Keratinocyte (primary cell): ENCODE measurements around the gene LONRF2.

CAGE:
- cytosol, long polyA minus RNA = no peak
- cytosol, long polyA plus RNA = no peak
- long polyA plus RNA = no peak
- nucleus, long polyA minus RNA = no peak
- nucleus, long polyA plus RNA = no peak
These were observed 203.4 kb downstream of the AFF3 start for GRCh38 chr2:99938937-99939495.

GRCh38 chr2:99940925-99941541 is 201.4 kb downstream of the AFF3 start:
CAGE:
- cytosol, long polyA minus RNA = no peak
- cytosol, long polyA plus RNA = no peak
- long polyA plus RNA = no peak
- nucleus, long polyA minus RNA = no peak
- nucleus, long polyA plus RNA = no peak

DNA sequence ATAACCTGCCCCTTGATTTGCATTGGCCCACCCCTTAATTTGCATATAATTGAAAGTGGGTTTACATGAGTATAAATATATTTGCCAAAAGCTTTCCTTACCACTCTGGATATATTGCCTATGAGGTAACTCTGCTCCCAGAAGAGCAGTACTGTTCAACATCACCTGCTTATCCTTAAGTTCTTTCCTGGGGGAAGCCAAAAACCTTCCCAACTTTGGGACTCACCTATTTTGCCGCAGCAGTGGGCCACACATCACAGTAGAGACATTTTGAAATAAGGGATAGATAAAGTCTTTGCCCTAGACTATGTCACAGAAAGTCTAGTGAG is 36.0 kb upstream of the AFF3 start:
CAGE:
- cytosol, long polyA minus RNA = no peak
- cytosol, long polyA plus RNA = no peak
- long polyA plus RNA = no peak
- nucleus, long polyA minus RNA = no peak
- nucleus, long polyA plus RNA = no peak

CAGE:
- cytosol, long polyA minus RNA = no peak
- cytosol, long polyA plus RNA = no peak
- long polyA plus RNA = no peak
- nucleus, long polyA minus RNA = no peak
- nucleus, long polyA plus RNA = no peak
These were observed 79.1 kb downstream of the LONRF2 start for GRCh38 chr2:100243309-100243509.

GRCh38 chr2:100261979-100262444 is 60.3 kb downstream of the LONRF2 start:
CAGE:
- cytosol, long polyA minus RNA = no peak
- cytosol, long polyA plus RNA = no peak
- long polyA plus RNA = no peak
- nucleus, long polyA minus RNA = no peak
- nucleus, long polyA plus RNA = no peak

DNA sequence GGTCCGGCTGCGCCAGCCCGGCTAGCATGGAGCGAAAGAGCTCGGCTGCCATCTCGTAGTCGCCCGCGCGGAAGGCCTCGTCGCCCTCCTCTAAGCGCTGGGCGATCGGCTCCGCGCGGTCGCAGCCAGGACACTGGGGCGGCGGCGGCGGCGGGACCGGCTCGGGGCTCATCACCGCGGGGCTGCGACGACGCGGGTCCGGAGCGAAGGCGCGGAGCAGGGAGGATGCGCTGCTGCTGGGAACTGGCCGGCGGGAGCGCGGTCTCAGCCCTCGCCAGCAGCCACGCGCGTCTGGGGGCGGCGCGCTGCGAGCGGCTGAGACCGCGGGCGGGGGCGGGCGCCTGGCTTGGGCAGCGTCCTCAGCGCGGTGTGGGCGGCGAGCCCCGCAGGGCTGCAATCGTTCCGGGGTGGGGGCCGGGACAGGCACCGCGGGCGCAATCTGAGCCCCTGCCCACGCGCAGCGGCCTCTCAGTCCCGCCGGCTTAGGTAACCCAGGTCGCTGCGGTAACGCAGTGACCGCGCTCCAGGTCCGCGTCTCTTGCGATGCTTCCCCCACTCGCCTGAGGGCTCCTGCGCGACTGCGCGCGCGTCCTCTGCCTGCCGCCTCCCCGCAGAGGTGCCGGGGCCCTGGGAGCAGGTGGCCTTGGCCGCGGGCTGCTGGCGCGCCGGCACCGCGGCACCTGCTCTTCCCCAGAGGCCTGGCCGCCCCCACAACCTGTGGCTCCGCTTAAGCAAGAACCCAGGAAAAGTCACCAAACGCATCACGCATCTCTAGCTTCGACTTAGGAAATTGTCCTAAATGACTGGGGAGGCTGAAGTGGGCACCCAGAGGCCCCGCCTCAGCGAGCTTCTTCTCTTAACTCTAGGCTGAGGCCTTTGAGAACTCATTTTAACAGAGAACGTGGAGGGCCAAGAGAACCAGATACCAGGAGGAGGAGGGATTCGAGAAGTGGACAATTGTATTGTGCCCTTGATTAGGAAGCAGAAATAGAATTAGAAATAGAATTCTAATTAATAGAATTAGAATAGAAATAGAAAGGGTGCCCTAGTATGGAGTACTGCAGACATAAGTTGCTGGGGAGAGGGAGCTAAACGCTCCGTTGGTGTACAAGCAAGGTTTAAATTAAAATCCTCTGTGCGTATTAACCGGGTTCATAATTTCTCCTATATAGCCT is at the start of gene LONRF2:
TSS of gene LONRF2 (minus strand) at position 580 of the 1,175 bp plus-strand sequence.
CAGE:
- cytosol, long polyA minus RNA = no peak
- cytosol, long polyA plus RNA = no peak
- long polyA plus RNA = no peak
- nucleus, long polyA minus RNA = no peak
- nucleus, long polyA plus RNA = no peak

DNA sequence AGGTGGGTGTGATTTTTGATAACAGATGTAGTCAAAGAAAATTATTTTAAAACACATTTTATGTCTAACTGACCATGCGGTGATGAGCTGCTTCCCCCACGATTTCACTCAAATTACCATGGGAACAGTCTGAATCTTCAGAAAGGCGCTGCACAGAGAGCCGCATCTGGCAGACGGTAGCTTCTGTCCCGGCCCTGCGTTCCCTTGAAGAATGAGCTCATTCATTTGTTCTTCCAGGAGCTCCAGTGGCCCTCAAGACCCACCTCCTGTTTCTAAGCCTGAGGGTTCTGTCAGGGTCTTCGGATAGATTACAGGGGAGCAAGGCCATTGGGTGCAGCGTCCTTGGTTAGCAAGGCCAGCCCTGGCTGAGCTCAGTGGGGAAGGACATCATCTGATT is 111.8 kb downstream of the PDCL3 start:
CAGE:
- cytosol, long polyA minus RNA = no peak
- cytosol, long polyA plus RNA = no peak
- long polyA plus RNA = no peak
- nucleus, long polyA minus RNA = no peak
- nucleus, long polyA plus RNA = no peak

DNA sequence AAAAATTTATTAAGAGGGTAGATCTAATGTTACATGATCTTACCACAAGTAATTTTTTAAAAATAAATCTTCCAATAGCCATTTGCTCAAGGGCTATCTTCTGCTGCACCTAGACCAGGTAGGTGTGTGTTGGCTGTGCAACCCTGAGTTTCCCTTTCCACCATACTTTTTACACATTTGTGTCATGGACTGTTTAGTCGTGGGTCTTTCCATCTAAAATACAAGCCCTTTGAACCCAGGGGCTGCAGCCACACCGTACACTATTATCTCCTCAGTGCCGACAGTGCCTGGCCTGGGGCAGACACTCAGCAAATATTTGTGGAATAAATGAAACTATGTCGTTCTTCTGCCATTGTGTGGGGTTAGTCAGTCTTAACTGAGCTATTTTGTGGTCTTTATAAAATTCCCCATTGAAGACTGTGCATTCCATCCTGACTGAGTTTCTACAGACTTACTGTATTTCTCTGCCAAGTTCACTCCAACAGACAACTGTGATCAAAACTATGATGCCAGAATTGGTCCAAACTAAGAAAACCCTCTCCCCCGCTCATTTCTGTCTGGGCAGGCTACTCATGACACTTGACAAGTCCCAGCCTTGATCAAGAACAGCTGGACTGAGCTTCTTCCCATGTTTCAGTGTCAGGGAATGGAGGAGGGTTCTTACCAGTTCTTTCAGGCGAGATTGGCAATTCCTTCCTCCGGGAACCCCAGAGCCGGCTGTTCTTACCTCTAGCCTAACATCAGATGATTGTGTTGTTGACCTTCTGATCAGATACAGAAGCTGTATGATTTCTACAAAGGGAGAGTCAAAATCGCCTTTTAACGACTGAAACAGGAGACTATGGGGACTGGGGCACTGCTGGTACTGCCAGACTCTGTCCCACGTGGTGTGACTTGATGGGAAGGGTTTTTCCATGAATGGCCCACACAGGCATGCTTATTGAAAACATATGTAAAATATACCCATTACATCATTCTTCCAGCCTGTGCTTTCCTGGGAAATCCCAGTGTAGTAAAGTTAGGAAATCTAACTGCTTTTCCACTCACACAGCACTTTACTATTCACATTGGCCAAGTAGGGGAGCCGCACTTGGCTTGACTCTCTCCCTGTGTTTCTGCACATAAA is 77.4 kb upstream of the NPAS2 start:
CAGE:
- cytosol, long polyA minus RNA = no peak
- cytosol, long polyA plus RNA = no peak
- long polyA plus RNA = no peak
- nucleus, long polyA minus RNA = no peak
- nucleus, long polyA plus RNA = no peak

GRCh38 chr2:100818922-100819814 is 771 bp upstream of the NPAS2 start:
CAGE:
- cytosol, long polyA minus RNA = no peak
- cytosol, long polyA plus RNA = no peak
- long polyA plus RNA = no peak
- nucleus, long polyA minus RNA = no peak
- nucleus, long polyA plus RNA = no peak

DNA sequence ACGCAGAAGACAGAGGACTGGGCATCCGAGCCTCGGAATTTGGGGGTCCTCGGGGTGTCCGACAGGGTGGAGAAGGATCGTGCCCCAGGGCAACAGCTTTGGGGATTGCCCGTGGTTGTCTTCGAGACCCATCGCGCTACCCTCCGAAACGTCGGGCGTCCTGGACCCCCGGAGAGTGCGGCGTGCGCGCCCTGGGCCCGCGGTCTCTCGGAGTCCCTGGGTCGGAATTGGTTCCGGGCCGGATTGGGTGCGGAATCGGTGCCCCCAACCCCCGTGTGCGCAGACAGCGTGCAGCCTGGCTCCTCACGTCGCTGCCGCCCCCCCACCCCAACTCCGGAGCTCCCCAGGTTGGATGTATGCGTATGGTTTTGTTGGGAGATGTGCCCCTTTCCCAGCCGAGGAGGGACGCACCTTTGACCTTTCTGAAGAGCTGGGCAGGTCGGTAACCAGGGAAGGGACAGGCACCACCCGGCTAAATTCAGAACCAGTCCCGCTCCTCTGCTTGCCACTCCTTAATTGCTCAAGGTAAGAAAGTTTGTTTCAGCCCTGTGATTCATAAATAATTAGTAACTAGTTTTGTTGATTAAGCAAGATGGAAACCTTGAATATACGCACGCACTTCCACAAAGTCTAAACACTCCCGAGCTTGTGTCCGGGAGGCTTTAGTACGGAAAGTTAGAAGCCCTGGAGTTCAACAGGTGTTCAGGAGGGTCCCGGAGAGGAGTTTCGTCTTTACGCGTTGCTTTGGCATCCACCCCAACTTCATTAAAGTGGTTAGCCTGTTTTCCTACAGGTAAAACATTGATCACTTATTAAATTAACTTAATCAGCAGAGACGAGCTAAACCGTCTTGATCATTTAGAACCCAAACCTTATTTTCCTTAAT is 979 bp downstream of the NPAS2 start:
CAGE:
- cytosol, long polyA minus RNA = no peak
- cytosol, long polyA plus RNA = no peak
- long polyA plus RNA = no peak
- nucleus, long polyA minus RNA = no peak
- nucleus, long polyA plus RNA = no peak

CAGE:
- cytosol, long polyA minus RNA = no peak
- cytosol, long polyA plus RNA = no peak
- long polyA plus RNA = no peak
- nucleus, long polyA minus RNA = no peak
- nucleus, long polyA plus RNA = no peak
These were observed 33.5 kb downstream of the NPAS2 start for GRCh38 chr2:100853264-100854091.

GRCh38 chr2:100876512-100876940 is 56.6 kb downstream of the NPAS2 start:
CAGE:
- cytosol, long polyA minus RNA = no peak
- cytosol, long polyA plus RNA = no peak
- long polyA plus RNA = no peak
- nucleus, long polyA minus RNA = no peak
- nucleus, long polyA plus RNA = no peak

DNA sequence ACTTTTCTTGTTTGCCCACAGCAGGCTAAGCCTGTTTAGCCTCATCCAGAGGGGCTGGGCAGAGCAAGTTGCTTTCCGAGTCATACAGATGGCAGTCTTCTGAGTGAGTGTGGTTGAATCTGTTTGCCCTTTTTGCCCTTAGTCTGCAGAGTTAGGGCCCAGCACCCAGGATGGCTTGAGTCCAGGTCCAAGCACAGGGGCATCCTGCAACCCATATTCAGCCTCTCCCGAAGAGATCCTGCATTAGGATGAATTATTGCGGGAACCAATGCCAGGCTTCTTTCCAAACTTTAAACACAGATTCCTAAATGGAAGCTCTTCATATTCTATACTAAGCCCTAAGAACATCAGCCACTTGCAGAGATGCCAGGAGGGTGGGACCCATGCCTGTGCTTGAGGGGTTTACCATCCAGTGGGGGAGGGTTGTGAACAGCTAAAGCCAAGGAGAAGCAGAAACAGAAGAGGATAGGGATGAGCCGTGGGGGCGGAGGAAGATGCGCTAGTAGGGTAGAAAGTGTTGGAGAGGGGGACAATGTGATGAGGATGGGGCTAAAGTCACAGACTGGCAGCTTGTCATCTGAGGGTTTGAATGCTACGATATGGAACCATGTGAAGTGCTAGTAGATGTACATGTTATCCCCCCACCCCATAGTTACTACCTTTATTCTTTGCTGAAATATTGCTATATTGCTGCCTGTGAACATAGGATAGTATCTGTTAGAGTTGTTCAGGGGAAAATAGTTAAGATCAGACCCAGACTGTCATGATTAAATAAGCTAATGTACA is 68.2 kb downstream of the NPAS2 start:
CAGE:
- cytosol, long polyA minus RNA = no peak
- cytosol, long polyA plus RNA = no peak
- long polyA plus RNA = no peak
- nucleus, long polyA minus RNA = no peak
- nucleus, long polyA plus RNA = no peak

DNA sequence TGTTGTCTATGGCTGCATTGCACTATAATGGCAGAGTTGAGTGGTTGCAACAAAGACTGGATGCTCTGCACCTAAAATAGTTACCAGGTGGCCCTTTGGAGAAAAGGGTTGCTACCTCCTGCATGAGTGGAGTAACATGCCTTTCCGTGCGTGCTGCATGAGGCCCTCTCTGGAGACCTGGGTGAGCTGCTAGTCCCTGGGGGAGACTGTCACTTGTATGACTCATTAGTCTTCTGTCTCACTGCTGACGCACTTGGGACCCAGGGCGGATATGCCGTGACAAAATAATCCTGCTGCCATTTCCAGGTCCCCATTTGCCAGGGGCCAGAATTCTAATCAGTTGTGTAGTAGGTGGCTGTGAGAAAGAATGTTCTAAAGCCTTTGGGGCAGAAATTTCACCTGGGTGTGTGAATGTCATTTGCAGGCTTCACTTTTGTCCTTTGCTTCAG is 73.9 kb downstream of the NPAS2 start:
CAGE:
- cytosol, long polyA minus RNA = no peak
- cytosol, long polyA plus RNA = no peak
- long polyA plus RNA = no peak
- nucleus, long polyA minus RNA = no peak
- nucleus, long polyA plus RNA = no peak

DNA sequence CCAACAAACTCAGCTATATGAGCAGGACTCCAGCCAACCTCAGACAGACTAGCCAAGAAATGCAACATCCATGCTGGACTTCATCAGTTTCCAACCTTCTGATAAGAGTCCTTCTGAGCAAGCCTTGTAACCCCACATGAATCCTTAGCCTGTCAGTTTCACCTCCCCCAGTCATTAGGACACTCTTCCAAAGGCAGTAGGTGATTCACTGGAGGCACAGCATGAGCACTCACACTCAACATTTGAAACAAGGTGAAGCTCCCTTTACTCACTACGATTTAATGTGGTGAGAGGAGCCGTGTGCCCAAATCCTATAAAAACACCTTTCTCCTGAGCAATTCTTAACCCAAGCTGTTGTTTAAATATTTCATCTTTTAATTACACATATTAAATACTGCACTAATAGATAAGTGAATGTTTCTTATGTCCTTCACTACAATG is 5.7 kb downstream of the TBC1D8 start:
CAGE:
- cytosol, long polyA minus RNA = no peak
- cytosol, long polyA plus RNA = no peak
- long polyA plus RNA = no peak
- nucleus, long polyA minus RNA = no peak
- nucleus, long polyA plus RNA = no peak

DNA sequence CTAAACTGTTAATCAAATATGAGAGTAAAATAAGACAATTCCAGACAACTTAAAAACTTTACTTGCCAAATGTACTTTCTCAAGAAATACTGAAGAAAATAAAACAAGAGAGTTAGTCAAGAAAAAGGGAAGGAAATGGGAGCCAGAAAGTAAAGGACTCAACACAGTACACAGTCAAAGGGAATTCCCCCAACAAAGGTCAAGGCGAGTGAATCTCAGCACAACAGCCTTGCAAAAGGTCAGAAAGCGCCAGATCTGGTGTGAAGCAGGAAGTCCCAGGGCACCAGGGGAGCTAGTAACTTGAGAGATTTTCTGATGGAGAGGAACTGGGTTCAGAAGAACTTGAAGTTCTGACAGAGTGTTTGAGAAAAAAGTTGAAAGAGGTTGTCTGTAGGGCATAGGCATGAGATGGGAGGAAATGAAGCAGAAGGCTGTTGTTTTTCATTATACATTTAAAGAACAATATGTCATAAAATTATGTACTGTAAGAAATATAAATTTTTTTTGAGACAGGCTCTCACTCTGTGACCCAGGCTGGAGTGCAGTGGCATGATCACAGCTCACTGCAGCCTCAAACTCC is 22.7 kb upstream of the TBC1D8 start:
CAGE:
- cytosol, long polyA minus RNA = no peak
- cytosol, long polyA plus RNA = no peak
- long polyA plus RNA = no peak
- nucleus, long polyA minus RNA = no peak
- nucleus, long polyA plus RNA = no peak

GRCh38 chr2:101180057-101180468 is 28.9 kb upstream of the TBC1D8 start:
CAGE:
- cytosol, long polyA minus RNA = no peak
- cytosol, long polyA plus RNA = no peak
- long polyA plus RNA = no peak
- nucleus, long polyA minus RNA = no peak
- nucleus, long polyA plus RNA = no peak

CAGE:
- cytosol, long polyA minus RNA = no peak
- cytosol, long polyA plus RNA = no peak
- long polyA plus RNA = no peak
- nucleus, long polyA minus RNA = no peak
- nucleus, long polyA plus RNA = no peak
These were observed 7.9 kb upstream of the CNOT11 start for GRCh38 chr2:101244703-101245318.

DNA sequence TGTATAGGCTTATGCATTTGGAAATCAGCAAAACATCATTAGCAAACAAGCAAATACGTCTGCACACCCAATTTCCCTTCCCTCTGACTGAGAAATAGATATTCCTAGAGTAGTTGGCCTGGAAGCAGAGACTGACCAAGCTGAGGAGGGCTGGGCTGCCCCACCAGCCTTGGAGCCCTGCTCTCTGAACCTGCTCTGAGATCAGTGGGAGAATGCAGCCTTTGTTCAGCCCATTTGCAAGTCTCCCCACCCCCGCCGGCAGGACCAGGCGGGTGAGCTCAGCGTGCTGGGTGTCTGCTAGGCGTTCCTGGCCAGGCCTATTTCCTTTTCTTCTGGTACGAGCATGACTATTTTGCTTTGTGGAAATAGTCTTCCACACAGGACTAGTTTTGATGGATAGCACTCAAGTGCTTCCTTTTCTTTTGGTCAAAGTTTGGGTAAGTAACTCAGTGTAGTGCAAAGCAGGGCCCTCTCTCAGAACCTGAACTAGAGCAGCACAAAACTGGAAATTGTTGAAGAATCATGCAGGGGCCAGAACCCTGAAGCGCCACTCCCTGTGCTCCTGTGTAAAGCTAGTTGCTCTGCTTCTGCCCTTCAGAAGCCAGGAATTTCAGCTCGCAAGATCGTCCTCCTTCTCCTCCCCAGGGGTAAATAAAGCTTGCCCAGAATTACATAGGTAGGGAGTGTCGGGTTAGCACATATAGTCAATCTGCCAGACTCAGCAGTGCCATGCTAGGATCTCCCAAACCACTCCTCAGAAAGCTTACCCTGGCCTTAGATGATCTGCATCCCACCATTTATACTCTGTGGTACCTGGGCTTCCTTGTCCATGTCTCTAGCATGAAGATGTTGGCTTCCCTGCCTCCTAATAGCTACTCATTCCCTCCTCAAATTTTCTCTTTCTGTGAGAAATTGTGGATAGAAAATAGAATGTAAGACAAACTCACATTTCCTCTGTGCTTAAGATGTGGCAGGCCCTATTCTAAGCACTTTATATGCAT is 22.1 kb upstream of the RNF149 start:
CAGE:
- cytosol, long polyA minus RNA = no peak
- cytosol, long polyA plus RNA = no peak
- long polyA plus RNA = no peak
- nucleus, long polyA minus RNA = no peak
- nucleus, long polyA plus RNA = no peak

DNA sequence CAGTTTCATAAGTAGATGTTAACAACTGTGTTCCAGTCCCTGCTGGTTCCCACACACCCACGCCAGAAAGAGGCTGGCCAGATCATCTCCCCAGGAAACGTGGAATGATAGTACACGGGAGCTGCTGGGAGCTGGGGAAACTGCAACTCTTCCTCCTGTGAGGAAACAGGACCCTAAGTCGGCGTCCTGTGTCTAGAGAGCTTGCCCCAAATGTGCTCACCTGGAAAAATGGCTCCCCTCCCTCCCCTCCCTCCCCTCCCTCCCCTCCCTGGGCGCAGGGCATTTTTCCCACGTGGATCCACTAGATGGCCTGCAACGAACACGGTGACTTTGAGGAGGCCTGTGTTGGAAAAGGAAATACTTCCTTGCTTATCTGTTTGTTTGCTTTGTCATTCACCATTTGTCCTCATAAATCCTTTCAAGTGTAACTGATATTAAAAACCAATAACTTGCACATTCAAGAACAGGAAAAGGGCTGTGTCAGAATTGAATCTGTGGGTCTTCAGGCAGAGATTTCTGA is 43.9 kb upstream of the RFX8 start:
CAGE:
- cytosol, long polyA minus RNA = no peak
- cytosol, long polyA plus RNA = no peak
- long polyA plus RNA = no peak
- nucleus, long polyA minus RNA = no peak
- nucleus, long polyA plus RNA = no peak